ENCODE measurements around the genes SEPTIN14 and PHKG1.

GRCh38 chr7:54916133-54916532 is 102.7 kb upstream of the EGFR start:
- PRO-cap = no peak

GRCh38 chr7:55068067-55068774 is 49.4 kb downstream of the EGFR start:
- PRO-cap = no peak

GRCh38 chr7:55100085-55100974 is 81.5 kb downstream of the EGFR start:
- PRO-cap = no peak

DNA sequence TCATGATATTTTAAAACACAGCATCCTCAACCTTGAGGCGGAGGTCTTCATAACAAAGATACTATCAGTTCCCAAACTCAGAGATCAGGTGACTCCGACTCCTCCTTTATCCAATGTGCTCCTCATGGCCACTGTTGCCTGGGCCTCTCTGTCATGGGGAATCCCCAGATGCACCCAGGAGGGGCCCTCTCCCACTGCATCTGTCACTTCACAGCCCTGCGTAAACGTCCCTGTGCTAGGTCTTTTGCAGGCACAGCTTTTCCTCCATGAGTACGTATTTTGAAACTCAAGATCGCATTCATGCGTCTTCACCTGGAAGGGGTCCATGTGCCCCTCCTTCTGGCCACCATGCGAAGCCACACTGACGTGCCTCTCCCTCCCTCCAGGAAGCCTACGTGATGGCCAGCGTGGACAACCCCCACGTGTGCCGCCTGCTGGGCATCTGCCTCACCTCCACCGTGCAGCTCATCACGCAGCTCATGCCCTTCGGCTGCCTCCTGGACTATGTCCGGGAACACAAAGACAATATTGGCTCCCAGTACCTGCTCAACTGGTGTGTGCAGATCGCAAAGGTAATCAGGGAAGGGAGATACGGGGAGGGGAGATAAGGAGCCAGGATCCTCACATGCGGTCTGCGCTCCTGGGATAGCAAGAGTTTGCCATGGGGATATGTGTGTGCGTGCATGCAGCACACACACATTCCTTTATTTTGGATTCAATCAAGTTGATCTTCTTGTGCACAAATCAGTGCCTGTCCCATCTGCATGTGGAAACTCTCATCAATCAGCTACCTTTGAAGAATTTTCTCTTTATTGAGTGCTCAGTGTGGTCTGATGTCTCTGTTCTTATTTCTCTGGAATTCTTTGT is 162.3 kb downstream of the EGFR start:
- PRO-cap = no peak

- PRO-cap = no peak
Measured at GRCh38 chr7:55465925-55466380, 100.8 kb downstream of the LANCL2 start.

DNA sequence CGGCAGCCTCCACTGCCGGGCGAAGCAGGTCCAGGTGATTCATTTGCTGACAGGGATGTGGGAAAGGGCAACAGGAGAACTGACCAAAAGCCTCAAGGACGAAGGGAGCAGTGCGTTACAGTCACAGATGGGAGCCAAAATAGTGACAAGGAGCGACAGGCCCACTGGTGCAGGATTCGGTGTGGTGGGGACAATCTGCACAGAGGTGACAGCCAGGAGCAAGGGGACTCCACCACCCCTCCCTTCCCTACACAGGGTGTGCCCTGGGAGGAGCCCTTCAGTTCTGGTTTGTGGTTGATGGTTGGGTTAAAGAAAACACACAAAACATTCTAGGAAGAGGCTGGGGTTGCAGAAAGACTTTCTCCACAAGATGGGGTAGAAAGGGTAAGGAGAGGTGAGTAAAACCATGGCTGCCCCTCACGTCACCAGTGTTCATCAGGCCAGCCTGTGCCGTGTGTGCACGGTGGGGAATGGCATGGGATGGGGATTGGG is 96.9 kb downstream of the VOPP1 start:
- PRO-cap = no peak

GRCh38 chr7:55524773-55525306 is 47.5 kb downstream of the VOPP1 start:
- PRO-cap = no peak

GRCh38 chr7:55545234-55546080 is 26.8 kb downstream of the VOPP1 start:
- PRO-cap = no peak

- PRO-cap = no peak
Measured at GRCh38 chr7:55547750-55548529, 24.4 kb downstream of the VOPP1 start.

DNA sequence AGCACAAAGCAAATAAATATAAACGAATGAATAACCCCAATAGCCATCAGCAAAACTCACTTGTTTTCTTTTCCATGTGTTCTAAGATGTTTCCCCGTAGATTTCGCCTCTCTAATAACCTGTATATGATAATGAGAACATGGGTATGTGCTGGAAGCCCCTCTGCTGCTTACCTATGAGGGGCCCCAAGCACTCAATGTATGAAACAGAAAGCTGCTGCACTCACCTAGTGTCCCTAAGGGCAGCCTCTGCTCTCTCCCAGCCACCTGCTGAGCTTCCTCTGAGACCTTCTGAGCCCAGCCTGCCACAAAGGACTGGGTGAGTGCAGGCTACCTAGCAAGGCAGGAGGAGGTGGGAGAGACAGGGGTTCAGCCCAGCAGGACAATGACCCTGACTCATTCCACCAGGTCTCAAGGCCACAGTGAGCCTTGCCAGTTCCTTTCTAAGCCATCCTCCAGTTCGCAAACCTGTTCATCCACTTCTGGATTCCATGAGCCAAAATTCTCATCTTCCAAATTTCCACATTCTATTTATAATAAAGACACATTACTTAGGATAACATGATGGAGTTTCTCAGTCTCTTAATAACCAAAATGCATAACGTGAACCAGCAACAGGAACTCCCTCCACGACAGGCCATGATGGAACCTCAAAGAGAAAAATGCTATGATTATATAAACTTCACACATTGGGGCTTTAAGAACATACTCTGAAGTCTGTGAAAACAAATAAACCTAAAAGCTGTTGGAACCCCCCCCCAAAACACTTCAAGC is 16.2 kb downstream of the VOPP1 start:
- PRO-cap = no peak

DNA sequence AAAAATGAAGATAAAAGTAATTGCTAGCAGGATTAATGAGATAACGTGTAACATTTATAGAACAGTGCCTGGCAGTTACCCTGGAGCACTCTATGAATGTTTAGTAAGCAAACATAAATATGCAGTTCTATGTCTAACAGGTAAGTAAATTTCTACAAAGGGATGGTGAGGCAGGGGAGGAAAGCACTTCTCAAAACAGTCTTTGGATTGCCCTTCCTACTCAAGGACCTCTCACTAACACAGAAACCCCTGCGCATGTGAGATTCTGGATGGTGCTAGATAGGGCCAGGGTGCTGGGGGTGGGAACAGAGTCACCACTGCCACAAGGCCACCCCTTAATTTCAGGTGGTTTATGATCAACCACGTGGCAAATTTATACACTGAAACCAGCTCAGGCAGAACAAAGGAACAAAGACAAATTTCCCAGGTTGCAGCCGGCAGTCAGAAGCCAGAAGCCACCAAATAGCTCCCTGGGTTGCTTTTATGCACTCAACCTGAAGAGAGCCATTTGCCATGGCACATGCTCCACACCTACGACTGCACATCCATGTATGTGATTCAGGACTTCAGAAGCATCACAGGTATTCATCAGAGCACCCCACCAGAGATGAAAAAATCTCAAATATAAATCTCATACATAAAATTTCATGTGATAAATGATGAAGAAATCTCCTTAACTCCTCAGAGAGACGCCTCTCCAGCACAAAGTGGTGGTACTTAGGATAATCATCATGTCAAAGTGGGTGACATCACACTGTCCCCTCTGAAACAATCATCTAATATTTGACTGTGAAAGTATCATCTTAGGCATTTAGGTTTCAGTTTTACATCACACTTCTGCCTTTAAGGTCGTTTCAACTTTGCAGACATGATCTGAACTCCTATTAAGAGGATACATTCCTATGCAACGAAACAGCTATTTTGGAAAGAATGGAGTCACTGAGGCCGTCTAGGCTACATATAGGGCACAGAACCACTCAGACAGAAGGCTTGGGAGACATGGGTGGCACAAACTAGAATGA is 2.4 kb downstream of the VOPP1 start:
- PRO-cap = no peak

- PRO-cap = no peak
Measured at GRCh38 chr7:55862695-55862934, at the start of gene SEPTIN14. Gene SEPTIN14, minus strand, starts transcription at chr7:55862752.

DNA sequence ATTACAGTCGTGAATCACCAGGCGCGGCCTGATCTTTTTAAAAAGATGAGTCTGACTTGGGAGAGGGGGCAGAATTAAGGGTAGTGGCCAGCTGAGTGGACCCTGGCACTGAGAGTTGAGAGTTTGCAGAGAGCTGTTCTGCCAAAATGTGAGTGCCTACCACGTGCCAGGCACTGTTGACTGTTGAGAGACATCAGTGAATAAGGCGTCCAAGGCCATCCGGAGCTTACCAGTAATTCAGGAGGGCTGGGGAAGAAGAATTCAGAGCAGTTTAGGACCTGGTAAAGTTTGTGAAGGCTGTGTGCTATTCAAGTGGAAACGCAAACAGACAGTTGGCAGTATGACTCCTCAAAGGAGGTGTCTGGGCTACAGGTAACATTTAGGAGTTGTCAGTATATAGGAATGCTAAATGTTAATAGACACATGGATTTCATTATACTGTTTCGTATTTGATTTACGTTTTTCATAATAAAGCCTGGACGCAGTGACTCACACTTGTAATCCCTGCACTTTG is 1.5 kb downstream of the NIPSNAP2 start:
- PRO-cap = no peak

DNA sequence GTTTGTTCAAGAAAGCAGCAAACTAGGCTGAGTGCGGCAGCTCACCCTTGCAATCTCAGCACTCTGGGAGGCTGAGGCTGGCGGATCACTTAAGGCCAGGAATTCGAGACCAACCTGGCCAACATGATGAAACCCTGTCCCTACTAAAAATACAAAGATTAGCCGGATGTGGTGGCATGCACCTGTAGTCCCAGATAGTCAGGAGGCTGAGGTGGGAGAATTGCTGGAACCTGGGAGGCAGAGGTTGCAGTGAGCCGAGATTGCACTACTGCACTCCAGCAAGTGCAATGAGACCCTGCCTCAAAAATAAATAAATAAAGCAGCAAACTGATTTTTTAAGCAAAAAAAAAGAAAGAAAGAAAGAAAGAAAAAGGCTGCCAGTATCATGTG is 9.5 kb downstream of the NIPSNAP2 start:
- PRO-cap = no peak

GRCh38 chr7:56058227-56058868 is 5.7 kb upstream of the SUMF2 start:
- PRO-cap = no peak

DNA sequence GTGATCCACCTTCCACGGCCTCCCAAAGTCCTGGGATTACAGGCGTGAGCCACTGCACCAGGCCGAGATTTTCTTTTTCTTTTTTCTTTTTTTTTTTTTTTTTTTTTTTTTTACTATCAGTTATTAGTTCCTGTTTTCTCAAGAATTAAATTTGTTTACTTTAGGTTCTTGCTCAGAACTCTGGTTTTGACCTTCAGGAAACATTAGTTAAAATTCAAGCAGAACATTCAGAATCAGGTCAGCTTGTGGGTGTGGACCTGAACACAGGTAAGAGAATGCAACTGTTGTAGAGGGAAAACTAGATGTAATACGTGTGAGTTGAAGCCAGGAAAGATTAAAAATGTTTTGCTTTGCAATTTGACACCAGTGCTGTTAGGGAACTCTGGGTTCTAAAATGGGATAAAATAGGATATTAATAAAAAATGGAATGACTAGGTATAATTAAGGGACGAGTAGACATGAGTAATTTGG is 2.5 kb upstream of the SUMF2 start:
- PRO-cap = no peak

GRCh38 chr7:56072988-56073325 is 8.9 kb downstream of the SUMF2 start:
- PRO-cap = no peak

GRCh38 chr7:56092481-56093580 is at the start of gene PHKG1:
Gene PHKG1, minus strand, starts transcription at chr7:56092952.
- PRO-cap = no peak

GRCh38 chr7:56492582-56492900 is 376.3 kb upstream of the NUPR2 start:
- PRO-cap = no peak

- PRO-cap = bidirectional peak, plus-strand start at chr7:65239922, minus-strand start at chr7:65239914; bidirectional peak, plus-strand start at chr7:65240133, minus-strand start at chr7:65240205
Measured at GRCh38 chr7:65239549-65240572, 133.8 kb upstream of the ZNF92 start.

All from H9 (cell line).